ENCODE measurements around a stretch of chr19.

GRCh38 chr19:3366835-3367063 is 366 bp downstream of the NFIC start:
- PRO-cap, result bidirectional peak, plus-strand start at chr19:3366950, minus-strand start at chr19:3366935
CAGE:
- cytosol, long polyA minus RNA, result no peak
- cytosol, long polyA plus RNA, result no peak
- long polyA plus RNA, result no peak
- nucleus, long polyA minus RNA, result no peak
- nucleus, long polyA plus RNA, result no peak

- PRO-cap, result bidirectional peak, plus-strand start at chr19:3369653, minus-strand start at chr19:3369573
CAGE:
- cytosol, long polyA minus RNA, result no peak
- cytosol, long polyA plus RNA, result no peak
- long polyA plus RNA, result no peak
- nucleus, long polyA minus RNA, result no peak
- nucleus, long polyA plus RNA, result no peak
Observed at GRCh38 chr19:3369088-3370113, 3.0 kb downstream of the NFIC start.

DNA sequence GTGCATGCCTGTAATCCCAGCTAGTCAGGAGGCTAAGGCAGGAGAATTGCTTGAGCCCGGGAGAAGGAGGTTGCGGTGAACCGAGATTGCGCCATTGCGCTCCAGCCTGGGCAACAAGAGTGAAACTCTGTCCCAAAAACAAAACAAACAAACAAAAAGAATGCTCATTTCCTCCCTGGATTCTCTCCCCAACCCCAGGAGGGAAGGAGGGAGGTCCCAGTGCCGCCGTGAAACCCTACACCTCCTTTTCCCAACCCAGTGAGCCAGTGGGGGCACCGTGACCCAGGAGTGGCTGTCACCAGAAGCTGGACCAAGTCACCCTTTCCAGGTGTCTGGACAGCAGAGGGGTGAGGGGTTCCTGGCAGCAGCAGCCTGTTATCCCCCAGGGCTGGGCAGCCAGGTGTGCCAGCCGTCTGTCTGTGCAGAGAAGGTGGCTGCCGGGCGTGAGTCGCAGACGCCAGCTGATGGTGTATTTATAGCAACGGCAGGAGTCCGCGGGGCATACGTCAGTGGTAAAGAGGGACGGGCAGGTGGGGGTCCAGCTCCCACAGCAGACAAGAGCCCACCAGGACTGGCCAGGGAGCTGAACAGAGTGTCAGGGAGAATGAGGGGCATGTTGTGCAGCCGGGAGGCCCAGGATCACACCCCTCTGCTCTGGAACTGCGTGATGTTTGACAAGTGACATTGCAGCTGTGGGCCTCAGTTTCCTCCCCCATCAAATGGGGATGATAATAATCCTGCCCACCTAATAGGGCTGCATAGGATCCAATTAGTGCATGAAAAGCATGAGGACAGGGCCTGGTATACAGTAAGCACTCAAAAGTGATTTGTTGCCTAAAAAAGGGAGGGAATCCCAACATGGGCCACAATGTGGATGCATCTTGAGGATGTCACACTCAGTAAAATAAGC is 23.7 kb downstream of the NFIC start:
- PRO-cap, result no peak
CAGE:
- cytosol, long polyA minus RNA, result no peak
- cytosol, long polyA plus RNA, result no peak
- long polyA plus RNA, result no peak
- nucleus, long polyA minus RNA, result no peak
- nucleus, long polyA plus RNA, result no peak

GRCh38 chr19:3402266-3402733 is 35.9 kb downstream of the NFIC start:
- PRO-cap, result no peak
CAGE:
- cytosol, long polyA minus RNA, result no peak
- cytosol, long polyA plus RNA, result no peak
- long polyA plus RNA, result no peak
- nucleus, long polyA minus RNA, result no peak
- nucleus, long polyA plus RNA, result no peak

DNA sequence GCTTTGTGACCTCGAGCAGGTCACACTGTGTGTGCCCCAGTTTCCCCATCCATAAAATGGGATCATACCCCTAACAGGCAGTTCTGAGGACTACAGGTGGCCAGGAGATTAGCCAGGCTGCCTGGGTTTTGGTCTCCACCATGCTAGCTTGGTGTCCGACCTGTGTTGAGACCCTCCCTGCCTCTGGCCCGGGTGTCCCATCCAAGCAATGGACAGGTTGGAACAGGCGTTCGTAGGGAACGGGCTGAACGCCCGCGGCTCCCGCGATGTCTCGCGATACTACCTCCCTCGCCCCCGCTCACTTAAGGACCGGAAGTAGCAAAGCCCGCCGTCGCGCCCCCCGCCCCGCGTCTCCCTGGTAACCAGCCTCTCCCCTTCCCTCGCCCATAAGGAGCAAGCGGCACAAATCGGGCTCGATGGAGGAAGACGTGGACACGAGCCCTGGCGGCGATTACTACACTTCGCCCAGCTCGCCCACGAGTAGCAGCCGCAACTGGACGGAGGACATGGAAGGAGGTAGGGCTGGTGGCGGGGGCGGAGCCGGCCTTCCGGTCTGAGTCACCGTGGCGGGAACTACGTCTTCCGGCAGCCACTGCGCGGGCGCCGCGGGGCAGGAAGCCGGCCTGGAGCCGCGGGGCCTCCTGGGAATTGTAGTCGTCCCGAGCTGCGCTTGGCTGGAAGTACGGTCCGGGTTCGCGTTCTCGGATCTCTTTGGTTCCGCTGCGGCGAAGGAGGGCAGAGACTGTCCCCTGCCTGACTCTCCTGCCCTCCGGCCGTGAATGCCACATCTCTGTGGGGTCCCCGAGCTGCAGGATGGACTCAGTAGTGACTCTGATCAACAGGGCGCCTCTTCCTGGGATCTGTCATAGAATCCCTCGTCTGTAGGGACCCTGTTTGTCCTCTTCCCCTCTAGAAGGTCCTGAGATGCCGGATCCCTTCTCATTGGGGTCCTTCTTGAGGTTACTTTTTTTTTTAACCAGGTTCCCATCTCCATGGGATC is 45.3 kb downstream of the SMIM24 start:
- PRO-cap, result bidirectional peak, plus-strand start at position 301 of the sequence, minus-strand start at position 207 of the sequence; bidirectional peak, plus-strand start at position 714 of the sequence, minus-strand start at position 491 of the sequence
CAGE:
- cytosol, long polyA minus RNA, result no peak
- cytosol, long polyA plus RNA, result no peak
- long polyA plus RNA, result no peak
- nucleus, long polyA minus RNA, result no peak
- nucleus, long polyA plus RNA, result no peak

GRCh38 chr19:3453733-3453986 is 26.7 kb downstream of the SMIM24 start:
- PRO-cap, result no peak
CAGE:
- cytosol, long polyA minus RNA, result no peak
- cytosol, long polyA plus RNA, result no peak
- long polyA plus RNA, result no peak
- nucleus, long polyA minus RNA, result no peak
- nucleus, long polyA plus RNA, result no peak

GRCh38 chr19:3464878-3465676 is 15.2 kb downstream of the SMIM24 start:
- PRO-cap, result no peak
CAGE:
- cytosol, long polyA minus RNA, result no peak
- cytosol, long polyA plus RNA, result start-site peak on the plus strand at chr19:3464883-3465377, 206 and 447 reads in 2 replicates
- long polyA plus RNA, result start-site peak on the plus strand at chr19:3464950-3465139, 205 and 108 reads in 2 replicates
- nucleus, long polyA minus RNA, result no peak
- nucleus, long polyA plus RNA, result no peak

GRCh38 chr19:3466664-3467538 is 13.4 kb downstream of the SMIM24 start:
- PRO-cap, result no peak
CAGE:
- cytosol, long polyA minus RNA, result no peak
- cytosol, long polyA plus RNA, result no peak
- long polyA plus RNA, result no peak
- nucleus, long polyA minus RNA, result no peak
- nucleus, long polyA plus RNA, result no peak

- PRO-cap, result no peak
CAGE:
- cytosol, long polyA minus RNA, result no peak
- cytosol, long polyA plus RNA, result no peak
- long polyA plus RNA, result no peak
- nucleus, long polyA minus RNA, result no peak
- nucleus, long polyA plus RNA, result no peak
Observed at GRCh38 chr19:3491065-3491642, 7.9 kb upstream of the SMIM44 start.

- PRO-cap, result no peak
CAGE:
- cytosol, long polyA minus RNA, result no peak
- cytosol, long polyA plus RNA, result no peak
- long polyA plus RNA, result no peak
- nucleus, long polyA minus RNA, result no peak
- nucleus, long polyA plus RNA, result no peak
Observed at GRCh38 chr19:3527884-3528855, 10.8 kb upstream of the TEKTIP1 start.

GRCh38 chr19:3610491-3611073 is 3.9 kb upstream of the TBXA2R start:
- PRO-cap, result no peak
CAGE:
- cytosol, long polyA minus RNA, result no peak
- cytosol, long polyA plus RNA, result no peak
- long polyA plus RNA, result no peak
- nucleus, long polyA minus RNA, result no peak
- nucleus, long polyA plus RNA, result no peak

DNA sequence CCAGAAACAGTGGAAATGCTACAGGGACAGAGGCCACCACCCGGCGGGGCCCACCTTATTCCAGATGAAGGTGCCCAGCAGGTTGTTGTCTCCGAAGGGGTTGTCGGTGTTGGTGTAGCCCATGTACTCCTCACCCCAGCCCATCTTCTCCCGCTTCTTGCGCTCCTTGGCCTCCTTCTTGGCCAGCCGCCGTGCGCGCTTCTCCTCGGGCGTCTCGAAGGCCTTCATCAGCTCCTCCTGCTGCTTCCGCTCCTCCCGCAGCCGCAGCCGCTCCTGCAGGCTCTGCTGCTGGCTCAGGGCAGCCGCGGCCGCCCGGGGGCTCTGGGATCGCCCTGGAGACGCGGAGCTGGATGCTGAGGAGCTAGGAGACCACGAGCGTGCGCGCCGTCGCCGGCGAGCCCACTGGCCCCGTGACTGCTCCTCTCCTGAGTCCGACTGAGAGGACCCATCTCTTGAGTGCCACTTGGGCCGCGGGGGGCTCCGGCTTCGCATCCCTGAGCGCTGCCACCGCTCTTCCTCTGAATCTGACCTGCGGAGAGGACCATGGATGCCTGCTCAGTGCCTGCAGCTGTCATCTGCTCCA is 2.9 kb downstream of the CACTIN start:
- PRO-cap, result no peak
CAGE:
- cytosol, long polyA minus RNA, result no peak
- cytosol, long polyA plus RNA, result no peak
- long polyA plus RNA, result no peak
- nucleus, long polyA minus RNA, result no peak
- nucleus, long polyA plus RNA, result no peak

GRCh38 chr19:3783728-3784158 is 2.4 kb downstream of the MATK start:
- PRO-cap, result no peak
CAGE:
- cytosol, long polyA minus RNA, result no peak
- cytosol, long polyA plus RNA, result no peak
- long polyA plus RNA, result no peak
- nucleus, long polyA minus RNA, result no peak
- nucleus, long polyA plus RNA, result no peak

GRCh38 chr19:3821733-3822394 is 35.7 kb upstream of the MATK start:
- PRO-cap, result no peak
CAGE:
- cytosol, long polyA minus RNA, result no peak
- cytosol, long polyA plus RNA, result no peak
- long polyA plus RNA, result no peak
- nucleus, long polyA minus RNA, result no peak
- nucleus, long polyA plus RNA, result no peak

GRCh38 chr19:3987727-3988370 is 2.6 kb upstream of the EEF2 start:
- PRO-cap, result bidirectional peak, plus-strand start at chr19:3988049, minus-strand start at chr19:3987828
CAGE:
- cytosol, long polyA minus RNA, result no peak
- cytosol, long polyA plus RNA, result no peak
- long polyA plus RNA, result no peak
- nucleus, long polyA minus RNA, result no peak
- nucleus, long polyA plus RNA, result no peak

GRCh38 chr19:4041010-4041260 is 25.8 kb downstream of the ZBTB7A start:
- PRO-cap, result no peak
CAGE:
- cytosol, long polyA minus RNA, result no peak
- cytosol, long polyA plus RNA, result no peak
- long polyA plus RNA, result no peak
- nucleus, long polyA minus RNA, result no peak
- nucleus, long polyA plus RNA, result no peak

- PRO-cap, result no peak
CAGE:
- cytosol, long polyA minus RNA, result no peak
- cytosol, long polyA plus RNA, result no peak
- long polyA plus RNA, result no peak
- nucleus, long polyA minus RNA, result no peak
- nucleus, long polyA plus RNA, result no peak
Observed at GRCh38 chr19:4089986-4090265, 23.2 kb upstream of the ZBTB7A start.

DNA sequence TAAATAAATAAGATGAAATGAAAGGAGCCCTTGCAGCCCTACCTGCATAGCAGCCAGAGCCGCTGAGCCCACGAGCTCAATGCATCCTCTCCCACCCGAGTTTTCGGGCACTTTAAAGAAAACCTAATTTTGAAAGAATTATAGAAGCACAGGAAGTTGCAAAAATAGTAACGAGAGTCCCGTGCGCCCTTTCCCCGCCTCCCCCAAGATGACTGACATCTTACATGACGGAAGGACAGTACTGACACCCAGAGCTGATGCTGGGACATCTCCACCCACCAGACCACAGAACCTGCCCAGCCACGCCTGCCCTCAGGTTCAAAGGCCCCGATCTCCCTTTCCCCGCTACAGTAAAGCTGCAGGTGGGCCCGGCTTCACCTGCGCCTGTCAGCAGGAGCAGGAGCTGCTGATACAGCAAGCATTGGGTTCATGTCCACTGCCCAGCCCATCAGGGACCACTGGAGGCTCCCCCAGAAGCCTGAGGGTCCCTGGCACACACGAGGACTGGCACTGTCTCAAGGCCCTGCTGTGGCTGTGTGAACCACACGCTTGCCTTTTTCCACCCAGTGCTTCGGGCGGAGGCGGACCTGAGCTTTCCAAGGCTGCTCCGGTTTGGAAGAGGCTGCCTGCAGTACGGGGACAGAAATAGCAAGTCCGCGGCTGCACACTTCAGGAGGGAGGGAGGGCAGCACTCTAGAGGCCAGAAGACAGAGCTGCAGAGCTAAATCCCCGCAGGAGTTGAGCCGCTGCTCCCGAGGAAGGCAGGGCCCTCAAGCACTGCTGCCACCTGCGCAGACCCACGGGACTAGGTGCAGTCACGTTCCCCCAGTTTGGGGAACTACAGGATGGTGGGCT is 8.7 kb downstream of the MAP2K2 start:
- PRO-cap, result no peak
CAGE:
- cytosol, long polyA minus RNA, result no peak
- cytosol, long polyA plus RNA, result no peak
- long polyA plus RNA, result no peak
- nucleus, long polyA minus RNA, result no peak
- nucleus, long polyA plus RNA, result no peak

- PRO-cap, result no peak
CAGE:
- cytosol, long polyA minus RNA, result no peak
- cytosol, long polyA plus RNA, result no peak
- long polyA plus RNA, result no peak
- nucleus, long polyA minus RNA, result no peak
- nucleus, long polyA plus RNA, result no peak
Observed at GRCh38 chr19:4154587-4155252, 1.3 kb downstream of the CREB3L3 start.

DNA sequence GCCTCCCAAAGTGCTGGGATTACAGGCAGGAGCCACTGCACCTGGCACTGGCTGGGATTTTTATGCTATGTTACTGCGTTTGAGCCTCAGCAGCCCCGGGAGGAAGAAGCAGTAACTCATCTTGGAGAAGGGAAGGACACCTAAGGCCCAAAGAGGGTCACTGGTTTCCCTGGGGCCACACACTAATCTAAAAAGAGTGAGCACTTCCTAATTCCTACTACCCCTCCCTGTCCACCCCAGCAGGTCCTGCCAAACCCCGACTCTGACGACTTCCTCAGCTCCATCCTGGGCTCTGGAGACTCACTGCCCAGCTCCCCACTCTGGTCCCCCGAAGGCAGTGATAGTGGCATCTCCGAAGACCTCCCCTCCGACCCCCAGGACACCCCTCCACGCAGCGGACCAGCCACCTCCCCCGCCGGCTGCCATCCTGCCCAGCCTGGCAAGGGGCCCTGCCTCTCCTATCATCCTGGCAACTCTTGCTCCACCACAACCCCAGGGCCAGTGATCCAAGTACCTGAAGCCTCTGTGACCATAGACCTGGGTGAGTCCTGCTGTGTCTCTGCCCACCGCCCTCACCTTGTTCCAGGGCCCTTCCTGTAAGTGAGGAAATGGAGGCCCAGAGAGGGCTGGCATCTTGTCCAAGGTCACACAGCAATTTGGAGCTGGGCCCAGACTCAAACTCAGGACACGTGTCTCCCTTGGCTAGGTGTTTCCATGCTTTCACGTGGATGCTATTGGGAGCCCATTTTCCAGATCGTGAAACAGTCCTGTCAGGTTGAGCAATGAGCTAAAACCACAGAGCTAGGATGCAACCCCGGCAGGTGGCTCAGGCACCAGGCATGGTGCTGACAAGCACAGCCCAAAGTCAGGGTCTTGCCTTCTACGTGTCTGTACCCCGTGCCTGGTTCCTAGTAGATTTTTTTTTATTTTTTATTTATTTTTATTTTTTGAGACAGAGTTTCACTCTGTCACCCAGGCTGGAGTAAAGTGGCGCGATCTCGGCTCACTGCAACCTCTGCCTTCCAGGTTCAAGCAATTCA is 3.6 kb downstream of the CREB3L3 start:
- PRO-cap, result no peak
CAGE:
- cytosol, long polyA minus RNA, result no peak
- cytosol, long polyA plus RNA, result no peak
- long polyA plus RNA, result no peak
- nucleus, long polyA minus RNA, result no peak
- nucleus, long polyA plus RNA, result no peak